HEK293 (cell line): ENCODE measurements around a stretch of chr13.

- PRO-cap, result no peak
- RRBS, 2 experiments, result no CpG with 5 or more reads among the region's 7 CpGs
Observed at GRCh38 chr13:21894552-21895060, 223.7 kb downstream of the FGF9 start.

GRCh38 chr13:23354434-23355129, 78.9 kb downstream of the SACS start:
- PRO-cap, result no peak
- RRBS, 2 experiments, result no CpG with 5 or more reads among the region's 10 CpGs

- PRO-cap, result no peak
- RRBS, 2 experiments, result no CpG with 5 or more reads among the region's 6 CpGs
Observed at GRCh38 chr13:23507309-23507642, 62.9 kb upstream of the TNFRSF19 start.

DNA sequence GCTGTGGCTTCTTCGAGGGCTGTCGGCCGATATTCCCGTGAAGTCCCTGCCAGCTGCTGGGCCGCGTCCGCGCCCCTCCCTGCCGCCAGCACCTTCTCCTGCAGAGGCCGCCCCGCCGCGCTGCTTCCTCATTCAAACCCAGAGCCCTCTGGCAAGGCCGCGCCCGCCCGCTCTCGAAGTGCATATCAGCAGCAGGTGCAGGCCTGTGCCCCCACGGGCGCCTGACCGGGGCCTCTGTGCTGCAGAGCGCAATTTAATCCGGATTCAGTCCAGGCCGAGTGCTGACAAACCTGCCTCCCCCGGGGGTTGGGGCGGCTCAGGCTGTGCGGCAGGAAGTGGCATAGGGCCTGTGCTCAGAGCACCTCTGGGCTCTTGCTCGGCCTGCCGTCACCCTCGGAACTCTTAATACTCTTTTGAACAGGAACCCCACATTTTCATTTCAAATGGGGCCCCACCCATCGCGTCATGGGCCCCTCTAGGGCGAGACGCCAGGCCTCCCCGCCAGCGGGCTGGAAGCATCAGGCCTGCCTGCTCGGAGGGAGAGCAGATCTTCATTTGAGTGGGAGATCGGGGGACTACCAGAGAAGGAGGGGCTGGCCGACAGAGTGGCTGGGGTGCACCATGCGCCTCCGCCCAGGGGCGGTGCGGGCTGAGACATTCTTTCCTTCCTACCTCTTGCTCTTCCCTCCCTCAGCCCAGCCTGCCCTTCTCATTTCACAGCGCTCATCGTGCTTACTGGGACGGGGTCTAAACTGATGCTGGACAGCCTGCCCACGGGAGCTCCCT, 125.7 kb downstream of the TNFRSF19 start:
- PRO-cap, result no peak
- RRBS, 2 experiments, result 94% methylated on average over 2 of the region's 47 CpGs; no CpG with 5 or more reads in 1 of the 2 experiments

DNA sequence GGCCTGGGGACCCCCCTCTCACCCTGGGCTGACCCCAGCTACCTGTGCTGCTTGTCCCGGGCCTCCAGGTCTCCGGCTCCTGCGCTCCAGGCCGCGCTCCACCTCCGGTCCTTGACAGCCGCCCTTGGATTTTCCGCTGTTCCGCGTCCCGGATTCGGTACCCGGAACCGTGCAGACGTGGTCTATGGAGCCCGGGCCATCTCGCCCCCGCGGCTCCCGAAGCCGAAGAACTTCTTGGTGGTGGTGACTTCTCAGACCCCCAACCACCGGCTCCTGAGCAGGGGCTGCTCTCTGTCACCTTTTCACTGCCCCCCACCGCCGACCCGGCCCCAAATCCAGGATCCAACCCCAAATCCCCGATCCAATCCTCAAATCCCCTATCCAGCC, 56.5 kb upstream of the MIPEP start:
- PRO-cap, result no peak
- RRBS, 2 experiments, result 93 to 97% methylated on average over 15 to 16 of the region's 26 CpGs

DNA sequence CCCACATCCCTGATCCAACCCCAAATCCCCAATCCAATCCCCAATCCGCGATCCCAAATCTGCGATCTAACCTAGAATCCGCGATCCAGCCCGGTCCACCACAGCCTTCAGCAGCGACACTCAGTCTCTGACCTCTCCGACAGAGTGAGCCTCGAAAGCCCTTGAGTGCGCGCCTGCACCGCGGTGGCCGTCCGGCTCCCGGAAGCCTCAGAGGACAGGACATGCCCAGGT, 56.8 kb upstream of the MIPEP start:
- PRO-cap, result no peak
- RRBS, 2 experiments, result 89% methylated on average over 6 of the region's 16 CpGs; no CpG with 5 or more reads in 1 of the 2 experiments

- PRO-cap, result no peak
- RRBS, 2 experiments, result no CpG with 5 or more reads among the region's 2 CpGs
Observed at GRCh38 chr13:23950968-23951382, 61.8 kb upstream of the MIPEP start.

GRCh38 chr13:23965227-23965786, 76.1 kb upstream of the MIPEP start:
- PRO-cap, result no peak
- RRBS, 2 experiments, result no CpG with 5 or more reads among the region's 5 CpGs

GRCh38 chr13:24038708-24039384, 121.7 kb upstream of the SPATA13 start:
- PRO-cap, result no peak
- RRBS, 2 experiments, result no CpG with 5 or more reads among the region's 5 CpGs

GRCh38 chr13:24119968-24120300, 40.6 kb upstream of the SPATA13 start:
- PRO-cap, result no peak
- RRBS, 2 experiments, result no CpG with 5 or more reads among the region's 3 CpGs

- PRO-cap, result no peak
- RRBS, 2 experiments, result no CpG with 5 or more reads among the region's 2 CpGs
Observed at GRCh38 chr13:24123891-24124181, 36.7 kb upstream of the SPATA13 start.

GRCh38 chr13:24161973-24162711, 1.6 kb downstream of the SPATA13 start:
- PRO-cap, result no peak
- RRBS, 2 experiments, result no CpG with 5 or more reads among the region's 14 CpGs

GRCh38 chr13:24186956-24187546, 26.5 kb downstream of the SPATA13 start:
- PRO-cap, result no peak
- RRBS, 2 experiments, result no CpG with 5 or more reads among the region's 6 CpGs

GRCh38 chr13:24203673-24204432, 43.3 kb downstream of the SPATA13 start:
- PRO-cap, result no peak
- RRBS, 2 experiments, result no CpG with 5 or more reads among the region's 4 CpGs

- PRO-cap, result no peak
- RRBS, 2 experiments, result no CpG with 5 or more reads among the region's 4 CpGs
Observed at GRCh38 chr13:24217561-24217955, 57.0 kb downstream of the SPATA13 start.

GRCh38 chr13:24225842-24226350, 65.4 kb downstream of the SPATA13 start:
- PRO-cap, result no peak
- RRBS, 2 experiments, result no CpG with 5 or more reads among the region's 10 CpGs

DNA sequence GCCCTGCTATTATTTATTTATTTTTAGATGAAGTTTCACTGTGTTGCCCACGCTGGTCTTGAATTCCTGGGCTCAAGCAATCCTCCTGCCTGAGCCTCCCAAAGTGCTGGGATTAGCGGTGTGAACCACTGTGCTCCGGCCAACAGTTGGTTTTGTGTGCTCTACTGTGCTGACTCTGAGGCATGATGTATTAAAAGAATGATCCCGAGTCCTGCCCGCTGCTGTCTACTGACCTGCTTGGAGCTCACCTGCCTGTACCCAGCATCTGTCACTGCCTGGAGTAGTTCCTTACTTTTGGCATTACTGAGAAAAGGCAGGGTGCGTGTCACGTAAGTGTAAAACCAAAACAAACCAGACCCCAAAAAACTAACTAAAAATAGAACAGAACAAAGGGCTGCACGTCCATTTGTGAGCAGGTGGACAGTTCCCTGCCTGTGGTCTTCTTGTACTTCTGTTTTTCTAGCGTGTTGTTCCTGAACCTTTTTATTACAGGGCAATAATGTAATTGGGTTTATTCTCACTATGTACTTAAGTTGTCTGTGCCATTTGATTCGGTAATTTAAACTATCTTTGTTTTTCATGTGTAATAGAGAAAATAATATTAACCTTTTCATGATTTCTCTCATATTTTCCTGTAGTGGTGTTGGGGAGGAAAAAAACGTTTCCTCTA, 63.5 kb upstream of the C1QTNF9 start:
- PRO-cap, result no peak
- RRBS, 2 experiments, result no CpG with 5 or more reads among the region's 11 CpGs

DNA sequence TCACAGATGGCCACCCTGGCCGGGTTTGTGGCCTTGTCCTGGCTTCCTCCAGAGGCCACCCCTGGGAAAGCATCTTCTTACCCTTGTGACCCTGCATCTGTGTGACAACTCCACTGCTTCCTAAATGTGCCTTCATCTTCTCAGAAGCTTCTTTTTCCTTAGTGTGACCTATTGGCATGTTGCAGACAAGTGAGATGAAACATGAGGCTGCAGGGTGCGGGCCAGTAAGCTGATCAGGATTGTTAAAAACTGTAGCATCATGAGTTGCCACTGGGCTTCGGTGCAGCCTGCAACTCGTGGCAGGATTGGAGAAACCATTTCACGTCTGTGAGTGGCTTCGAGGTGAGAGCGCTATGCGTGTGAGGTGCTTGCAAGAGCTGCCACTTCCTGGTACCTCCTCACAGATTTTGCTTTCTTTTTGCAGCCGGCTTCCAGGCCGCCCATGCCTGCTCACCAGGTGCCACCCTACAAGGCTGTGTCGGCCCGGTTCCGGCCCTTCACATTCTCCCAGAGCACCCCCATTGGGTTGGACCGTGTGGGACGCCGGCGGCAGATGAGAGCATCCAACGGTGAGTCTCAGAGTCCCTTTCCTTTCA, 58.0 kb upstream of the C1QTNF9 start:
- PRO-cap, result no peak
- RRBS, 2 experiments, result 96 to 98% methylated on average over 7 of the region's 18 CpGs

DNA sequence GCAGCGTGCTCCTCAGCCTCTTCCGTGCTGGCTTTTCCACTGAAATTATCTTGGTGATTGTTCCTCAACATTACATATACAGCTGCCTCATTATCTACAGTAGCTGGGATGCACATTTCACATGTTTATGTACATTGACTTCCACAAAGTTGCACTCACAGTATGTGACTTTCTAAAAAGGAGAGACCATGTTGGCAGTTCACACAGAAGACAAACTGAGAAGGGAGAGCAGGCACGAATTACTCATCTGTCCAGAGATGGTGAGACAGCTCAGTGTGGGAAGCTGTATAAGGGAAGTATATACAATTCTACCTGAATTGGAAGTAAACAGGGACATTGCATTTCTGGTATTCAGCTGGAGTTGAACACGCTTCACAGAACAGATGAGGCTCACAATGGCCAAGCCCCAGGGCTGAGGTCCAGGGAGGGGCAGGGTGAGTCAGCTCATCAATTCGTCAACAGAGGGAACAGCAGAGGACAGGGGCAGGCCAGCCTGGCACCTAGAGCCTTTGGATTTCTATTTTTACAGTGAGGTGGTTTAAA, 10.0 kb downstream of the PARP4 start:
- PRO-cap, result no peak
- RRBS, 2 experiments, result no CpG with 5 or more reads among the region's 5 CpGs

DNA sequence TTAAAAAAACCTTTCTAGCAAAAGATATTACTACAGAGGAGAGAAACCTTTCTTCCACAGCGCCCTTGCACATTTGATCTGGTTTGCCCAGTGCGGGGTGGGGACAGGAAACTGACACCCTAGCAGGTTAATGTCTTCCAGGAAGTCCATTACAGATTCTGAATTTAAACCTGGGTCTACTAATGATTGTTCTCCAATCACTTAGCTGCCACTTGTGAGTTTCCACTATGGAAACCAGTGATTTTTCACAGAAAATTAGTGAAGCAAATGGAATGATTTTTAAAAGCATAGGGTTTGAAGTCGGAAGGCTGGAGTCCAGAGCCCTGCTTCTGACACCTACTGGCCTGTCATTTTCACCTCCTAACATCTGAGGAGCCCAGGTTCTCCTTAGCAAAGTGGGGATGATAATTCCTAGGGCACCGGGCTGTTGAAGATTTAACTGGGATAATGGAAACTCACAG, 53.6 kb upstream of the ATP12A start:
- PRO-cap, result no peak
- RRBS, 2 experiments, result no CpG with 5 or more reads among the region's 4 CpGs